ENCODE measurements around a stretch of chr15.

DNA sequence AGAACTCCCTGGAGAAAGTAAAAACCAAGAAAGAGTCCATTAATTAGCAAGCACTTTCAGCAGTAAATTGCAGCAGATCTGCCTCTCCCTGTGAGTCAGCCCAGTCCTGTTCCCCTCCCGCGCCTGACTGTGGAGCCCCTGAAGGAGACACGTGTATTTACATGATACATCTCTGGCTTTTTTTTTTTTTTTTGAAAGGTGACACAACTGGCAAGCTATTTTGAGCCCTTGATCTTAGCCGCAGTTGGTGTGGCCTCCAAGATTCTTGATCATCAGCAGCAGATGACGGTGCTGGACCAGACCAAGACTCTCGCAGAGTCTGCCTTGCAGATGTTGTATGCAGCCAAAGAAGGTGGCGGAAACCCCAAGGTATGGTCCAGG is 271.8 kb upstream of the TPM1 start:
- PRO-cap = no peak

DNA sequence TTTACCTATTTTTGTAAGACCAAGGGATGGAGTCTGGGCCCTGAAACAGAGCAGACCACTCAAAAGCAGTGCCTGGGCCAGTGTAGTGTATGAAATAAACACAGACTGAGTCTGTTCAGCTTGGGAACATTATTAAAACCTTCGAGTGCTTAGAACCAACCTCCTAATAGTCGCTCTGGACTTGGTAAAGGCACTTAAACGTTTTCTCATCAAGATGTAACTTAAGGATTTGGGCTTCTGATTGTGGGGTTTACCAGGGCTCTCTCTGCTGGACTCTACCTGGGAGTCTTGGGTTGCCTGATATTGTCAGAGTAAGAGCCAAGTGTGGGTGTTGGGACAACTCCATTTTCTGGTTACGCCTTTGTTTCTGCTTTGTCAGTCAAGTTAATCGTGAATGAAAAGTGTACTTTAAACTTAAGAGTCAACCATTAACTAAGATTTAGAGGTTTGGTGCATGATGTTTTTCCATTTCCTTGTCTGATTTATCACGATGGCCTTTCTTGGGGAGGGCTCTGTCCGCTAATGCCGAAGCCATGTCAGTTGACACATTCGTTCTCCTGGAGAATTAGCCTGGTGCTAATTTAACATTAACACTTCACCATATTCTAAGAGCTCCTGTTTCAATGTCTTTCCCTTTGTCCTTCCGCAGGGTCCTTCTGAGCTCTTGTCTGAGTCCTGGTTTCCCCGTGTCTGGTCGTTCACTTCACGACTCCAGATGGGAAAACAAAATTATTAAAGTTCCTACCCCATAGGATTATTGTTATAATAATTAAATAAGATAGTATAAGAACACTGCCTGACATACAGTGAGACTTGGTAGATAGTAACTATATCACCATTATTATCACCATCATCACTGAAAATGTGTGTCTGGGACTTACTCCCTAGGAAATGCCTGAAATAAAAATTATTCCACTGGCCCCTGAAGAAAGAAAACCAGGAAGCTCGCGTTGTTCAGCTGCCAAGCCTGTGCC is 220.8 kb upstream of the TPM1 start:
- PRO-cap = no peak

GRCh38 chr15:62840572-62841216 is 201.9 kb upstream of the TPM1 start:
- PRO-cap = no peak

DNA sequence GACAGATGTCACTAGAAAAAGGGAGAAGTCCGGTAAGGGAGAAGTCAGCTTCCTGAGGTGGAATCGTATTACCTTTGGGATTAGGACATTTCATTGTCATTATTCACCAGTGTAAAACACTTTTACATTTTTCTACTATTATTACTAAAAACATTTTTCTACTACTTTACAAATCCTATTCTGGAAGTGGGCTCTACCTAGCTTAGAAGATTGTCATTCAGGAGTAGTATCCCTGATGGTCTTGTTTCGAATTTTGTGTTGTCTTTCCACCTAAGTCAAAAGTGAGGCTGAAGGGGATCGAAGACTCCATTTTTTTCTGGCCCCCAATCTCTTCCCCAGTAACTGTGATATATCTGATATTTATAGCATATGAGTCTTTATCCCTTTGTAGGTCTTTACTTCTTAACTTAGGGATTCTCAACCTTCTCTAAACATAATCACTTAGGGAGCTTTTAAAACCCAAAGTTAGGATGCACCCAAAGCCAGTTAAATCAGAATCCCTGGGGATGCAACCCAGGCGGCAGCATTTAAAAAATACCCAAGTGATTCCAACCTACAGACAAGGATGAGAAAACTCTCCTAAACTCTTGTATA is 3.9 kb downstream of the TPM1 start:
- PRO-cap = no peak

GRCh38 chr15:63047867-63048739 is 5.6 kb downstream of the TPM1 start:
- PRO-cap = bidirectional peak, plus-strand start at chr15:63048455, minus-strand start at chr15:63048297; bidirectional peak, plus-strand start at chr15:63048561, minus-strand start at chr15:63048562

- PRO-cap = no peak
Observed at GRCh38 chr15:63048740-63049668, 6.5 kb downstream of the TPM1 start.

GRCh38 chr15:63061557-63062094 is 19.1 kb downstream of the TPM1 start:
- PRO-cap = no peak

DNA sequence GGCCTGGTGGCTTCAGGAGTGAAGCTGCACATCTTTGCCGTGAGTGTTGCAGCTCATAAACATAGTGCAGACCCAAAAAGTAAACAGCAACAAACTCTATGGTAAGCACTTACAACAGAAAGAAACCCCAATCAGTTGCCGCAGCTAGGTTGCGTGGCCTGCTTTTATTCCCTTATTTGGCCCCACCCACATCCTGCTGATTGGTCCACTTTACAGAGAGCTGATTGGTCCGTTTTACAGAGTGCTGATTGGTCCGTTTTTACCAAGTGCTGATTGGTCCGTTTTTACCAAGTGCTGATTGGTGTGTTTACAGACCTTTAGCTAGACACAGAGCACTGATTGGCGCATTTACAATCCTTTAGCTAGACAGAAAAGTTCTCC is 16.3 kb upstream of the LACTB start:
- PRO-cap = no peak

- PRO-cap = no peak
Observed at GRCh38 chr15:63196905-63197537, 7.6 kb downstream of the RAB8B start.

DNA sequence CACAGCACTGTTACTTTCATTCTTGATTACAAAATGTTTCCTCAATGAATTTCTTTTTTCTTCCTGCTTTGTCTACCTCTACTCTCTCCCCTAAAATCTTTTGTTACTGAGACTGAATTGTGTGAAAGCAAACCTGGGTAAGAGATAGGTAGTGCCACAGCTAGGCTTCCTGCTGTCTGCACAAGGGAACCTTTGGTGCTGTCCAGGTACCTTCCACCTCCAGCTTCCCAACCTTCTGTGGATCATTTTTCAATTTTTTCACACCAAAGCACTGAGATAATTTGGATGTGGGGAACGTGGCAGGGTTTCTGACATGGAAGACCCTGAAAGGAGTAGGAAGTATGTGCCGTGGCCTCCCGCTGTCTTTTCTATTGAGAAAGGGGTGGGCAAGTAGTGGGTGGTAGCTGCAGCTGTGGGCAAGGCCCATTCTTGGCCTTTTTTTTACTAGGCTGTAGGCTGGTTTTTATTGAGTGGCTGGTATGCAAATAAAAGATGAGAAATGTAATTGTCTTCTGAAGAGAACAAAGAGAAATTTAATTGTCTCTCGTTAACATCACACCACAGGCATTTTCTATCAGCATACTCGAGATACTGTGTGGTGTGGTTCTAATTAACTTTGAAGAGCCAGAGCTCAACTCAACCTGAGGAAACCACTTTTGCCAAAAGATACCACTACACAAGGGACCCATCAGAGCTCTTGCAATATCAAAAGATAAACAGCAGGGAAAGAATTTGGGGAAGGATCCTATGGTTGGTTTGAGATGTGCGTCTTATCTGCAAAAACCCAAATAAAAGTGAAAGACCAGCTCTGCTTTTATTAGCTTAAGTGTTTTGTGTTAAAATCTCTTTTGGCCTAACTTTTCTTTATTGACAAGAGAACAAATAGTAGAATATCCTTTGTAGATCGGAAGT is 21.2 kb downstream of the RAB8B start:
- PRO-cap = no peak

DNA sequence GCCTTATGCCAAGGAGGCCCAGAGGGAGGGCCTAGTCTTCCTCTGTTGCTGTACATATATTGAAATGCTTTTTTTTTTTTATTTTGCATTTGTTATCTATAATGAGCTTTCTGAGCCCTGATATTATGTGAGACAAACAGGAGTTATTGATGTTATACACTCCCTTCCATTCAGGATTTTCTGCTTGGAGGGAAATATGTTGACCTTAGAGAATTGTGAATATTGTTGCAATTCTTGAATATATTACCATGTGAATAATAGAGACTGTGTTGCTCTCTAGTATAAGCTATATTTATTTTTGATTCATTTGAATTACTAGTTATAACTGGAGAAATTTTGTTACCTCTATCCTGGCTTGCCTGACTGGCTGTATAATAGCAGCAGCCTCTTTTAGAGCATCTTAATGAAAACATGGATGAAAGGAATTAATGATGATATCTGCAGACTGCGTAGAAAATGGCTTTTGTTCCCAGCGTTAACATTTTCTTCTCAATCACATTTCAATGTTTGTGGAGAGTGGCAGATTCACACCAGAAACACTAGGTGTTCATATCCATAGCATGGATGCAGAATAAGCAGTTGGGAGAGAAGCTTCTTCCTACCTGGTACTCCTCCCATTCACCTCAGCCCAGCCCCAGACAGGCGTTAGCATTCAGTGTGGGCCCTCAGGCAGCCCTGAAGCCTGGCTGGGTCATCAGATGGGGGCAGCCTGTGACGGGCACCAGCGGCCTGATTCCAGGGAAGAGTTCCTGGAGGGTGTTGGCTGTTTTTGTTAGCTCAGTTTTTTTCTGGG is 30.8 kb downstream of the APH1B start:
- PRO-cap = no peak

DNA sequence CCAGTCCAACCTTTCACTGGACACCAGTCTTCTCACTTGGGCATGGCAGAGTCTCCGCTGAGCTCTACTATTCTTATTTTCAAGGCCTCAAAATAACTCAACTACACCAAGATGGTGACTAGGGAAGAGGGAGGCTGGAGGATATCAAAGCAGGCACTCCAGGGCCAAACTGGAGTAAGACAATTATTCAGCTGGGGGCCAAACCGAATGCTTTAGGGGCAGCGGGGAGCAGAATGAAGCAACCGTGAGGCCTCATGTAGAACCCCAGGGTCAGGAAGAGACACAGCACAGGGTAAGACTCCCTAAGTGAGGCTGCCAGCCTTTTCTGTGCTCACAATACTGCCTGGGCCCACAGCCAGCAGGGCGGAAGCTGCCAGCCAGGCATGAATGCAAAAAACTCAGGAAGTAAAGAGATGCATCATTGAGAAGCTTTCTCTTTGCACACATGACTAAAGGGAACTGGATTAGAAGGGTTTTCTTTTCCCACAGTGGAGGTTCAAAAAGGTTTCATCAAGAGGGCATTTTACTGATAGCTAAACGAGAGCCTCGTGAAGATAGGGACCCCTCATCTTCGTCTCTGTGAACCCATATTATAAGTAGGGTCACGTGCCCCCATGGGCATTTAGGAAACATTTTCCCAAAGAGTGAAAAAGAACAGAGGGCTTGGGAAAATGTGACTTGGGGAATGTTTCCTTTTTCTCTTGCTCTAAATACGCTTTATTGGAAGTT is 33.3 kb downstream of the CA12 start:
- PRO-cap = bidirectional peak, plus-strand start at position 464 of the sequence, minus-strand start at position 327 of the sequence

DNA sequence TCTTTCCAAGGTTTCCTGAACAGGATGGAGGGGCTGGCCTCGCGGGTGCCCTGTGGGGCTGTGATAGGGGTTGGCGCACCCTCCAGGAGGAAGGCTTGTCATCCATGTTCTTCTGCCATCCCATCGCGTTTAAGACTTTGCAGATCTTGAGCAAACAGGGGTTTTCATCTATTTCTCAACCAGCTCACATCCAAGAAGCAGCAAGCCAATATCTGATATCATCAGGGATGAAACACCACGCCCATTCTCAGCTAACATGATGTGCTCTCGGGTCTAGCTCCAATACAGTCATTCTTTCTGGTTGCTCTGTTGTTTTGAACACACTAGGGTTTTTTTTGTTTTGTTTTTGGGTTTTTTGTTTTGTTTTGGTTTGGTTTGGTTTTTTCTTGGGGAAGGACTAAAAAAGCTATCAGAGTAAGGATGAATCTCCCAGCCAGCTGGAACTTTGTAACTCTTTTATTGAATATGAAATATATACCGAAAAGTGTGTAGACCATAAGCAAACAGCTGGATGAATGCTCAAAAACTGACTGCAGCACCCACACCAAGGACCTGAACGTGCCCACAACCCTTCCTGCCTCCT is 10.0 kb downstream of the CA12 start:
- PRO-cap = no peak

- PRO-cap = no peak
Observed at GRCh38 chr15:63380796-63381027, 934 bp downstream of the CA12 start.

GRCh38 chr15:63440727-63441185 is 59.1 kb upstream of the CA12 start:
- PRO-cap = no peak

- PRO-cap = no peak
Observed at GRCh38 chr15:63472841-63473294, 31.5 kb upstream of the USP3 start.

DNA sequence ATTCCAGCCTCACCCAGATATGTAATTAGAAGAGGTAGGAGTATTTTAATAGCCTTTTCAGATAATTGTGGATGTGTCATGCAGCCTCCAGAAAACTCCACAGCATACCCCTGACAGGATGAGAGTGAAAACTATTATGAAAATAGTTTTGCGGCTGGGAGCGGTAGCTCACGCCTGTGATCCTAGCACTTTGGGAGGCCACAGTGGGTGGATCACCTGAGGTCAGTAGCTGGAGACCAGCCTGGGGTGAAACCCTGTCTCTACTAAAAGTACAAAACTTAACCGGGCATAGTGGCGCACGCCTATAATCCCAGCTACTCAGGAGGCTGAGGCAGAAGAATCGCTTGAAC is 21.4 kb upstream of the USP3 start:
- PRO-cap = no peak

DNA sequence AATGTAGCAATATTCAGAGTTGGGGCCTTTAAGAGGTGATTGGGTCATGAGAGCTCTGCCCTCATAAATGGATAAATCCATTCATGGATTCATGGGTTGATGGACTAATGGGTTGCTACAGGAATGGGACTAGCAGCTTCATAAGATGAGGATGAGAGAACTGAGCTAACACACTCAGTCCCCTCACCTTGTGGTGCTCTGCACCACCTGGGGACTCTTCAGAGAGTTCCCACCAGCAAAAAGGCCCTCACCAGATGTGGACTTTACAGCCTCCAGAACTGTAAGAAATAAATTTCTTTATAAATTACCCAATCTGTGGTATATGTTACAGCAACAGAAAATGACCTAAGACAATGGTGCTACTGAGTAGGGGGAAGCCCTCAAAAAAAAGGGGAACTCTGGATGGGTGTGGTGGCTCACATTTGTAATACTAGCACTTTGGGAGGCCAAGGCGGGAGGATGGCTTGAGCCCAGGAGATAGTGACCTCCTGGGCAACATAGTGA is 14.2 kb upstream of the USP3 start:
- PRO-cap = no peak

DNA sequence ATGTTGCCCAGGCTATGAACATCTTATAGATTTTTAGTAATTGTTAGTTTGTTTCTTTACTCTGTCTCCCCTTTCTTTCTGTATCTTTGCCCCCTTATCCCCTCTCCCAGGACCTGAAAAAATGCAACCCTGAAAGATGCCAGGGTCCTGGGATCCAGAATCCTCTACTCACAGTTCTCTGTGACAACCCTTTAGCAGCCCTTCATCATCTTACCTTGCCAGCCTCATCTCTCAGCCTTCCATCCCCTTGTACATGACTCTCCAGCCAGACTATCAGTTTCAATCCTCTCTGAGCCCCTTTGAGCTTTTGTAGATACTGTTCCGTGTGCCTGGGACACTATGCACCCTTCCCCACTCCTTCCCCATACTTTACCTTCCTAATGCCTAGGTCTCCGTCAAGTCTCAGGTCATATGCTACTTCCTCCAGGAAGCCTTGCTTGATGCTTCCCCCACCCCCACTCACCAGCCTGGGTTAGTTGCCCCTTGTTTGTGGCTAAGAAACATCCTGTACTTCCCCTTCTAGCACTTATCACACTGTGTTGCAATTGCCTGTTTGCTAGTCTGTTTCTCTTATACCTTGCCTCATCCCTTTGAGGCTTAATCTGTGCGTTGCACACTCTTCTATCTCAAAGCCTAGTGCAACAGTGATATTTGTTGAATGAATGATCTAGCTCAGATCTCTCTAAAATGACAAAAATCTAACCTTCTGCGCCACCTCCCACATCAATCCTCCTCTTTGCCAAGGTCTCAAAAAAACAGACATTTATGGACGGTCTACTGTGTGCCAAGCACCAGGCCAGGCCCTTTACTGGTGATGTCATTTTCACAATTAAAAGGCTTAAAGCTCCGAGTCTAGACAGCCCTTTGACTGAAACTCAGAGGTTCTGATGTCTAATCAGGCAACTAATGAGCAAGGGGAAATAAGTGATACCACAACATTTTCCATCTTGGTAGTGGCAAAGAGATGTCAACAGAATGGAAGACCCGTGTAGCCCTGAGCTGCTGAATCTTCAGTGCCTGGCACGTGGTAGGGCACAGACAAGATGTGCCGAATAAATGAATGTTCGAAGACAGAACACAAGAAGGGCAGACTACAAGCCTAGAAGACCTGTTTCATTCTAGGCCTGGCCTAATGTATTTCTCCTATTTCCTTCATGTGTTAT is 6.6 kb upstream of the USP3 start:
- PRO-cap = bidirectional peak, plus-strand start at position 600 of the sequence, minus-strand start at position 461 of the sequence

GRCh38 chr15:63504932-63506059 is 903 bp downstream of the USP3 start:
- PRO-cap = bidirectional peak, plus-strand start at chr15:63505258, minus-strand start at chr15:63505042; bidirectional peak, plus-strand start at chr15:63505788, minus-strand start at chr15:63505724